ENCODE results near the genes TRPT1, VEGFB, CATSPERZ and MAP4K2.

- RRBS: 4% methylated on average over 7 of the region's 52 CpGs
Measured at GRCh38 chr11:64225514-64226428, at the start of gene TRPT1. Gene TRPT1 (minus strand): TSS chr11:64226186.

- RRBS: 1% methylated on average over 37 of the region's 83 CpGs
Measured at GRCh38 chr11:64234144-64234752, at the start of gene VEGFB. Gene VEGFB (plus strand): TSS chr11:64234584.

DNA sequence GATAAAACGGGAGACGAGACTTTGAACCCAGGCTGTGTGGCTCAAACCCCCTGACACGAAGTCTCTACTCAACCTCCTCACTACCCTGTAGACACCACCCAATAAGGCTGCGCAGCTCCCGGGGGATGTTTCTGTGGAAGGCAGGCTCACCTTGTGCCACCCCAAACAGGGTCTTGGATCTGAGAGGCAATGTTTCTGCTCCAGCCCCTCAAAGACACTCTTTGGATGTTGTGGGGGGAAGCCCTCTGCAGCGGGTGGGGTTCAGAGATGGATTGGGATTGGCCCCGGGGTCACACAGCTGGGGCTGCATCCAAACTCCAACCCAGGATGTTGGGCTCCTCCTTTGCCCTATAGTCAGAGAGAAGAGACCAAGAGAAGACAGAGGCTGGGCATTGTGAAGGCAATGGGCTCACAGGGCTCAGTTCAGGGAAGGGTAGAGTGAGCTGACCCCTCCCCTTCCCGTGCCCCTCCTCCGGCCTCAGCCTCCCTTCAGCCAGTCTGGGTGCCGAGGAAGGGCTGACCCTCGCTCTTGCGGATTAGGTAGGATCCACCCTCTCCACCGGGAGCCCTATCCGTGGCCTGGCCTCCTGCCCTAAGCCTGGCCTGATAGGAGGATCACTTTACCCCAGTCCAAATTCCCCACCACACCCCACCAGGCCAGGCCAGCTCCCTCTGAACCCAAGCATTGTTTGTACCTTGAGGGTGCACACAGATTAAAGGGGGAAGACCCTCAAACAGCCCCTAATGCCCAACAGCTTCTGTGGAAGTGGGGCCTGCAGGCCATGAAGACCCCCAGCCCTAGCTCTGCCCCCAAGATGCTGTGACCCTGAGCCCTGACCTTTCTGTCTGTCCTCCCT, 1.7 kb upstream of the PPP1R14B start:
- RRBS: 81% methylated on average over 4 of the region's 14 CpGs

GRCh38 chr11:64249183-64250062, 1.9 kb upstream of the PLCB3 start:
- RRBS: no CpG with 5 or more reads among the region's 6 CpGs

- RRBS: 31% methylated on average over 15 of the region's 67 CpGs
Measured at GRCh38 chr11:64300117-64301015, at the start of gene CATSPERZ. Gene CATSPERZ (plus strand): TSS chr11:64300358.

DNA sequence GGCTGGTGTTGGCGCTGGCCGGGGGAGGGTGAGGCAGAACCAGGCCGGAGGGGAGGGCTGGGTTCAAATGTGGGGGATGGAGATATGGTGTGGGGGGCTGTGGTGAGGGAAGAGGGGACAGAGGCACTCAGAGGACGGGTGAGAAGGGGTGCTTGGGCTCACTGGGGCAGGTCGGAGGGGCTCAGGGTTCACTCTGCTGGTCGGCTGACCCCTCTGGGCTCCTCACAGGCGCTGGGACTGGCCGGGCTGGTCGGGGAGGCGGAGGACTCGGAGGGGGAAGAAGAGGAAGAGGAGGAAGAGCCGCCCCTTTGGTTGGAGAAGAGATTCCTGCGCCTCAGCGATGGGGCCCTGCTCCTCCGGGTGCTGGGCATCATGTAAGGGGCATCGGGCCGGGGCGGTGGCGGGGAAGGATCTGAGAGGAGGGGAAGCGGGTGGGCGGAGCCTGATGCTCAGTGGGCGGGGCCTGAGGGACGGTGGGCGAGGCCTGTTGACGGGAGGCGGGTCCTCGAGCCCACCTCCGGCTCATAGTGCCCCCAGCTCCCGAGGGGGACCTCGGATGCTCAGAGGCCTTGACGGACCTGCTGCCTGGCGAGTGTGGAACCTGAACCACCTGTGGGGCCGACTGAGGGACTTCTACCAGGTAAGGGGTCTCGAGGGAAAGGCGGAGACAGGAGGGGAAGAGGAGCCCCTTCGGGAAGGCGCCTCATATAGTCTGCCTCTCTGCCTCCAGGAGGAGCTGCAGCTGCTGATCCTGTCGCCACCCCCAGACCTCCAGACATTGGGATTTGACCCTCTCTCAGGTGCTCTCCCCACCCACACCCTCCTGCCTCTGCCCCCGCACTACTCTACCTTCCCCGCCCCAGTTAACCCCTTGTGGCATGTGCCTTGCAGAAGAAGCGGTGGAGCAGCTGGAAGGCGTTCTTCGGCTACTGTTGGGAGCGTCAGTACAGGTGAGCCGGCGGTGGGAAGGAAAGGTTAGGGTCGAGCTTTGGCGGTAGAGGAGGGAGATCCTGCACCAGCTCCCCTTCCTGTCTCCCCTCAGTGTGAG, 699 bp downstream of the CCDC88B start:
- RRBS: 63% methylated on average over 7 of the region's 48 CpGs

- RRBS: 48% methylated on average over 3 of the region's 20 CpGs
Measured at GRCh38 chr11:64395629-64396428, 36.9 kb downstream of the RPS6KA4 start.

DNA sequence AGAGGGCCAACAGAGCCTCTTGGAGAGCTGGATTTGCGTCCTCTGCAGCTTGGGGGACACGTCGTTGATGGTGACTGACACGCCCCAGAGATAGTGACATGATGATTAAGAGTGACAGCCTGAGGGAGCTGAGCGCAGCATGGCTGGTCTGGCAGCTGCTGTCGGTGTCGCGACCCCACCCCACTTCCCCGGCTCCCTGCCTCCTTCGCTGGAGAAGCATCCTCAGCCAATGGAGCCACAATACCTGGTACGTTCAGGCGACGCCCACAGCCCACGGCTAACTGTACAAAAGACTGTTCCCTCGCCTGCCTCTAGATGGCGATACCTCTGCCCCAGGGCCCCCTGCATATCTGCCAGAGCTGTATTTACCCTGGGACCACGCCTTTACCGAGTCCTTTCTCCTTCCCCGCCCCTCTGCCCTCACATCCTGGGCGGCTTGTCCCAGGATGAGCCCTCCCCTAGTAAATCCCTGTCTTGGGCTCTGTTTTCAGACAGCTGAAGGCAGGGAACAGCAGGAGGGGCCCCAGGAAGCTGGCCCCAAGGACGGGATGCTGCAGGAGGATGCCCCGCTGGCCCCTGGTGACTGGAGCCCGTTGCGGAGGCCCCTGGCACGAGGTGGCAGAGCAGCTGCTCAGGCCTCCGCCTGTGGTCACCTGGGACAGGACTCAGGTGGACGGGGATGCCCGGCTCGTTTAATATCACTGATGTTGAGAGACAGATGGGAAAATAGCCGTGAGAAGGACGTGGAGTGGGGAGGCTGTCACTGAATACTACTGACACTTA, 90.6 kb downstream of the RPS6KA4 start:
- RRBS: no CpG with 5 or more reads among the region's 31 CpGs

GRCh38 chr11:64711299-64711870, 11.6 kb downstream of the NRXN2 start:
- RRBS: 97% methylated on average over 7 of the region's 34 CpGs

DNA sequence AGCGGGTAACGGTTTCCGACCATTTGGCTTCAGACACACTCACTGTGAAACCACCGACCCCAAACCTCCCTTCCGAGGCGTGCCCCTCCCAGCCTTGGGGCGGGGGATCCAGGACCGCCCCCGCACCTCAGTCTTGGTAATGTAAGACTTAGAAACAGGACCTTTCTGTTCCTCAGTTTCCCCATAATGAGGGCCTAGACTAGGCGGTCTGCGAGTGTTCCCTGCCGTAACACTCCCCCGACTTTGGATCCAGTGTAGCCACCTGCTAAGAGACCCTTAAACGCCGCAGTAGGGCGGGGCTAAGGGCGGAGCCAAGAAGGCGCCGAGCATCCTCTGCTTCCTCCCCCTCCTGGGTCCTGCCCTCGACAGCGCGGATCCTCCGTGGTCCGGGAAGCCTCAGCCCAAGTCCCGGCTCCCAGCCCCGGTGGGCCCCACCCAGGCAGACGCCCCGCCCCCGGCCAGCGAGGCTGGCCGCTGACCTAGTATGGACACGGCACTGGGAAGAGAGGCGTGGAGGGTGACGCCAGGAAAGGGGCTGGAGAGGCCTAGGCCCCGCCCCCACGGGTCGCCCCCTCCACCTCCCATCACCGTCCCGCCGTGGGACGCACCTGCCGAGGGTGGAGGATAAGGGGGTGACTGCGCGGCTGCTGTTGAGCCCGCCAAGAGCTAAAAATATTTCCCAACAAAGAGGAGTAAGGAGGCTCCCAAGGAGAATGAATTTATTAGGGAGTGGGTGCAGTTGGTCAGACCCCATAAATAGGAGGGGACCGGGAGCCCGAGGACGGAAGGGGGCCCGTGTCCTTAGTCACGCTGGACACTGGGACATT, 2.0 kb upstream of the RASGRP2 start:
- RRBS: no CpG with 5 or more reads among the region's 50 CpGs

GRCh38 chr11:64762371-64763712, 3.1 kb upstream of the PYGM start:
- RRBS: no CpG with 5 or more reads among the region's 19 CpGs

- RRBS: no CpG with 5 or more reads among the region's 6 CpGs
Measured at GRCh38 chr11:64785345-64785733, 7.0 kb upstream of the SF1 start.

GRCh38 chr11:64799316-64800156, 3.5 kb downstream of the MAP4K2 start:
- RRBS: 97% methylated on average over 4 of the region's 16 CpGs

- RRBS: 9% methylated on average over 68 of the region's 108 CpGs
Measured at GRCh38 chr11:64802771-64803939, at the start of gene MAP4K2. Gene MAP4K2 (minus strand): TSS chr11:64803214.

DNA sequence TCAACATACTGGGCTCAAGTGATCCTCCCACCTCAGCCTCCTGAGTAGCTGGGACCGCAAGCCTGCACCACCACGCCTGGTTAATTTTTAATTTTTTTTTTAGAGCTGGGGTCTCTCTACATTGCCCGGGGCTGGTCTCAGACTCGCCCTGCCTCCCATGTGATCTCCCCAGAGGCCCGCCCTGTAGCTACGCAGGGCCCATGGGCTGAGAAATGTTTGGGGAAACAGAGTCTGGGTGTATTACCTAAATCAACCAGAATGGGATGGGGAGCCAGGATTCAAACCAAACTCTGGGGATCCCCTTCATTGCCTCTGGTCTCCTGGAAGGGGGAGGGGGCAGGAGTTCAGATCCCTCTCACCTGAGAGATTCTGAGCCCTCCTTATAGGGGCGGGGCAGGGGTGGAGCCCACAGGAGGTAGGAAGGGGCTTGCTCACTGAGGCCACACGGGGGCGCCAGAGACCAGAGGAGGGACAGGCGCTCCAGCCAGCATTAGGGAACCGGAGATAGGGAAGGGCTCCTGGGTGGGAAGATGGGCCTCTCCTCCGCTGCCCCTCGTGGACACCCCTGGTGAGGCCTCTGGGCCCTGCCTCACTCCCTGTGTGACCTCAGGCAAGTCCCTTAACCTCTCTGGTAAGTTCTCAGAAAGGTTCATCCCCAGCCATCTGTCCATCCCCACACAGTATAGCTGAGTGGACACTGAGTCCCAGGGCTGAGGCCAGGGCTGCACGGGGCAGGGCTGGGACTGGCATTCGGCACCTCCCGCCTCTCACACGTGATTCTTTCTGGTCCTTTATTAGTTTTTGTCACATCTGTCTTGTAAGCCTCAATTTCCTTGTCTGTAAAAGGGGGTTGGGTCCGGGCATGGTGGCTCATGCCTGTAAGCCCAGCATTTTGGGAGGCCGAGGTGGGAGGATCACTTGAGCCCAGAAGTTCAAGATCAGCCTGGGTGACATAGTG, 2.7 kb upstream of the CDC42BPG start:
- RRBS: no CpG with 5 or more reads among the region's 19 CpGs

DNA sequence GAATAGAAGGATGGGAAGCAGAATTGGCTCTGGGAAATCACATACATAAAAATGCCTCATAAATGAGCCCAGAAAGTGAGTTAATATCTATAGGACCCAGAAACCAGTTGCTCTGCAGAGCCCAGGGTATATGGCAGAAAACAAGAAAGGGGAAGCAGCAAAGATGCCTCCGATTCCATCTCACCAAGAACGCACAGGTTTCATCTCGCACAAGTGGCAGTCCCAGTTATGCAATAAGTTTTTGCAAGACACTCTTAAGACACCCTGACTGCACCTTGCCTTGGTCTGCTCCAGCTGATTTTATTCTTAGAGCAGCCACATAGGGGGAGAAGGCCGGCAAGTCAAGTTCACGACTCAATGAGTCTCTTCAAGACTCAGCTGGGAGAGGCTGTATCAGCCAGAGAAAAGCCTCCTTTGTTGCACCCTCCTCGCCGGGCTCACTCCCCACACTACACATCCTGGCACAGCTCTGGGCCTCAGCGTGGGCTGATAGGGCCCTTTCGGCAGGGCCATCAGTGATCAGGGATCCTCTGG, 2.5 kb downstream of the EHD1 start:
- RRBS: 7% methylated on average over 4 of the region's 9 CpGs

GRCh38 chr11:64876512-64877370, 1.7 kb downstream of the EHD1 start:
- RRBS: no CpG with 5 or more reads among the region's 18 CpGs

DNA sequence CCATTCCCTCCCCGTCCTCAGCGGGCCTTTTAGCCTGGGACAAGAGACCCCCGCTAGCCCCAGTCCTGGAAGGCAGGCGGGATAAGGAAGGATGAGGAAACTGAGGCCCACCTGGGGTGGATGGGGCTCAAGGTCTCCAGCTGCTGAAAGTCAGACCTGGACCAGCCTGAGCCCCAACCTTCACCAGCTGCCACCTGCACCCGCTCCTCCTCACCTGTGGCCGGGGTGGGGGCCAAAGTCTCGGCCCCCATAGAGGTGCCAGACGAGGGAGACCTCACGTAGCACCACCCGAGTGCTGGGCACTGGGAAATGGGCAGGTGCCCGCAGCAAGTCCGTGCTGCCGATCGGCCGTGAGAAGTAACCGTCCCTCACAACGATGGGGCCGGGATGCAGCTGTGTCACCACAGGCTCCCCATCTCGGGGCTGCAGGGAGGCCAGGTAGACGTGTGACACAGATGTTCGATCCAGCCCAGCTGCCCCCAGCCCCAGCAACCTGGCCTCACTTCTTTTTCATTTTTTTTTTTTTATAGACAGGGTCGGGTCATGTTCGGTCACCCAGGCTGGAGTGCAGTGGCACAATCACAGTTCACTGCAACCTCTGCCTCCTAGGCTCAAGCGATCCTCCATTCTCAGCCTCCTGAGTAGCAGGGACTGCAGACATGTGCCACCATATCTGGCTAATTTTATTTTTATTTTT, 16.2 kb downstream of the ATG2A start:
- RRBS: no CpG with 5 or more reads among the region's 24 CpGs

- RRBS: 90% methylated on average over 3 of the region's 39 CpGs
Measured at GRCh38 chr11:64908689-64909943, 7.9 kb downstream of the ATG2A start.

DNA sequence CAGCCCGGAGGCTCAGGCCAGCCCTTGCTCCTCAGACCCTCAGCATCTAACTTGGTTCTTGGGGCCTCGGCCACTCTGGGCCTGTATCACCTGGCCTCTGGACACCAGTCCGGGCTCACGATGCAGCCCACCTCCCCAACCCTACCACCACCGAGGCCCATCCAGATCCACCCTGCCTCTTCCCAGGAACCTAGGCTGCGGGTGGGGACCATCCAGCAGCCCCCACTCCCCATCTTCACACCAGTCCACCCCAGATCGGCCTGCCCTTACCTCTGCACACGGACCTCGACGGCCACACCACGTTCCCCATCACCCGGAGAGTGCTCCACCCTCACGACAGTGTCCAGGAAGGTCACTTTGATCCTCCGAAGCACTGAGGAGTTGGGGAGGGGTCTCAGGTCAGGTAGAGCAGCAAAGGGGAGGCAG, 3.4 kb downstream of the ATG2A start:
- RRBS: 90% methylated on average over 2 of the region's 14 CpGs